Ovary (tissue), 7 donors: ENCODE measurements around a stretch of chr1.

DNA sequence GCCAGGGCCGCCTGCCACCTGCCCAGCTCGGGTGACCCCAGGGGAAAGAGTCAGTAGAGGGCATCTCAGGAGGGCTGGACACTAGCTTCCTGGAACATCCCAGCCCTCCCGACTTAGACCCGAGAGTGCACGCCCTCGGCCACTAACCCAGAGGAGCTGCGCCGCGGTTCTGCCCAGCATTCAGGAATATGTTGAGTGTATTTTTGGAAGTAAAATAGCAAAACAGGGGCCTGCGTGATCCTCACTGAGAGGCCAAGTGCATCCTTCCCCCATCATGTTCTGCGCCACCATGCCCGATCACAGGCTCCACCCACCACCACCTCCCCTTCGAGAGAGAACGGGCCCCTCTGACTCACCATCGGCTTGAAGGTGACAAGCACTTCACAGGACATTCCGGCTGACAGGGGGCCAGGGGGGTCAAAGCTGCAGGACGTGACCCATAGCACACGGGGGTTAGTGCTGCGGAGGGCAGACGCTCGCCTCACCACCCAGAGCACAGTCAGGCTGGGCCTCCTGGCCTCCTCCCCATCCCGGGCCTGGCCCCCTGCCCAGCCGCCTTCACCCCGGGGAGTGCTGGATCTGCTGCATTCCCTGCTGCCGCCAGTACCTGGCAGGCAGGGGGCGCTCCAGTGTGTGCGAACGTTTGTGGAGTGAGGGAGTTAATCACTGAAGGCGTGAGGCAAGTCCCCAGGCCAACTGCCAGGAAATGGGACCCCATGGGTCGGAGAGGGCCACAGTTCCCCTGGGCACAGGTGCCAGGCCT is 40.7 kb upstream of the TMEM52 start:
- PRO-cap, 7 experiments = peak in 2 of 7 experiments; most common minus-strand start position 169 of the sequence (in 2)
- RAMPAGE, long total RNA, 2 experiments = no peak in any of the 2 experiments

DNA sequence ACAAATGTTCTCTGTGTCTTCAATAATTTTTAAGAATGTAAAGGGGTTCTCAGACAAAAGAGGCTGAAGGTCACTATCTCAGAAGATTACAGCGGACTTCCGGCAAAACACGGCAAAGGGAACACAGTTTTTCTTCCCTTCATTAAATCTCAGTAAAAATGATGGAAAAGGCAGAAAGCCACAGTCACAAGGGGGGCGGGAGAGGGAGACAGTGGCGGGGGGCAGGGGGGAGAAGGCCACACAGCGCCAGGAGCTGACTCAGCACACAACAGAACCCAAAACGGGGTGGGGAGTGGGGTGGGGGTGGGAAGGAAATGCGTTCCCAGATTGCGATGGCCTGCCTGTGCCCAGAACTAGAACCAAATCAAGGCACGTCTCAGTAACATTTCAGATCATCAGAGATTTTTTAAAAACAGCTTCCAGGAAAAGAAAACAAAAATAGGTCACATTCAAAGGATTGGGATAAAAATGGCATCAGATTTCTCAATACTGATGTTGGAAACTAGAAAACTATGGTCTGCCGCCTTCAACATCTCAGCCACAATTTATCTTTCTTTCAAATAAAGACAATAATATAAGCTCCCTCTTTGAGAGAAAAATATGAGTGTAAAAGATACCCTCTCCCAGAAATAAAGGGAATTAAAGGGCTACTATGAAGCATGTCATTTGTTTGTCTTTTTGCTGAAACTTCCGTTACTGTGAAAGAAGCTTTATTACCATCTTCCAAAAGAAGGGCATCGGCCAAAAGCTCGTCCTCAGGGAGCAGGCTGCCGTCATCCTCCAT is 13.2 kb downstream of the CFAP74 start:
- PRO-cap, 7 experiments = no peak in any of the 7 experiments
- RAMPAGE, long total RNA, 2 experiments = no peak in any of the 2 experiments

DNA sequence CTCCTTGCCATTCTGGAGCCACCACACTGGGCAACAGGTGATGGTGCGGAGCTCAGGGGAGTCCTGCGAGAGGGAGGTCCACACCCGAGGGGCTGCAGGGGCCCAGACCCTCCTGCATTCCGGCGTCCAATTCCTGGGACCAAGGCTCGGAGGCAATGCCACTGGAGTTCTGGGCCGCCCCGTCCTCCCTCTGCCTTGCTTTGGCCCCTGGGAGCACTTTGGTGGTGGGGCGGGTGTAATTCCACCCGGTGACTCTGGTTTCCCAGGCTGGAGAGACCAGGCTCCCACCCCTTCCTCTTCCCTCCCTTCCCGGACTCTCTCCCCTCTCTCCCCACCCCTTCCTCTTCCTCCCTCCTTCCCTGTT is 1.9 kb downstream of the PRKCZ start:
- PRO-cap, 7 experiments = no peak in any of the 7 experiments
- RAMPAGE, long total RNA, 2 experiments = no peak in any of the 2 experiments

- PRO-cap, 7 experiments = no peak in any of the 7 experiments
- RAMPAGE, long total RNA, 2 experiments = no peak in any of the 2 experiments
Measured at GRCh38 chr1:2073368-2074258, 23.4 kb downstream of the PRKCZ start.

GRCh38 chr1:2167370-2167609 is 27.3 kb downstream of the FAAP20 start:
- PRO-cap, 7 experiments = no peak in any of the 7 experiments
- RAMPAGE, long total RNA, 2 experiments = no peak in any of the 2 experiments

DNA sequence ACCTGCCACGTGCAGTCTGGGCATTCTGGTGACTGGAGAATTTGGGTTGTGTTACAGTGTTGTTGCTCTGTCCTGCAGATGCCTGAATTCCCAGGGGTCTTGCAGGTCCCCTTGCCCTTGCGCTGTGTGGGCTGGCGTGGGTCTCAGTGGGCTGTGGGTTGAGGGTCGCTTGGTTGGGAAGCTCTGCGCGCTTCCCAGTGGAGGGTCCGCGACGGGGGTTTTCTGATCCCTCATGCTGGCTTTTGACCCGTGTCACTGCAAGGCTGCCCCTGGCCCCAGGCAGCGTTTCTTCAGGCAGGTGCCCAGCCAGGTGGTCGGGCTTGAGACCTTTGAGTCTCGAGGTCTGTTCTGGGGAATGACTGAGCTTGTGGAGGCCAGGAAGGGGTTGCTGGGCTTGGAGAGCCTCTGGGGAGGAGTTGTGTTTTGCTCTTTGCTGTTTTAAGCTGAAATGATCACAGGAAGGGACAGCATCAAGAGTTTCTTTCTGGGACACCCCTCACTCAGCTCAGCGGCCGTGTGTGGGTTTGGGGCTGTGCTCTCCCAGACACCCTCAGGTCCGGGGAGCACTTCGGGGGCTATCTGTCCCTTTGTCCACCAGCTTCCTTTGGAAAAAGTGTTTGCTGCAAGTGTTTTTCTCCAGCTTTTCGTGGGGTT is 5.4 kb downstream of the SKI start:
- PRO-cap, 7 experiments = no peak in any of the 7 experiments
- RAMPAGE, long total RNA, 2 experiments = no peak in any of the 2 experiments

GRCh38 chr1:2247734-2248941 is 20.0 kb downstream of the SKI start:
- PRO-cap, 7 experiments = no peak in any of the 7 experiments
- RAMPAGE, long total RNA, 2 experiments = no peak in any of the 2 experiments

DNA sequence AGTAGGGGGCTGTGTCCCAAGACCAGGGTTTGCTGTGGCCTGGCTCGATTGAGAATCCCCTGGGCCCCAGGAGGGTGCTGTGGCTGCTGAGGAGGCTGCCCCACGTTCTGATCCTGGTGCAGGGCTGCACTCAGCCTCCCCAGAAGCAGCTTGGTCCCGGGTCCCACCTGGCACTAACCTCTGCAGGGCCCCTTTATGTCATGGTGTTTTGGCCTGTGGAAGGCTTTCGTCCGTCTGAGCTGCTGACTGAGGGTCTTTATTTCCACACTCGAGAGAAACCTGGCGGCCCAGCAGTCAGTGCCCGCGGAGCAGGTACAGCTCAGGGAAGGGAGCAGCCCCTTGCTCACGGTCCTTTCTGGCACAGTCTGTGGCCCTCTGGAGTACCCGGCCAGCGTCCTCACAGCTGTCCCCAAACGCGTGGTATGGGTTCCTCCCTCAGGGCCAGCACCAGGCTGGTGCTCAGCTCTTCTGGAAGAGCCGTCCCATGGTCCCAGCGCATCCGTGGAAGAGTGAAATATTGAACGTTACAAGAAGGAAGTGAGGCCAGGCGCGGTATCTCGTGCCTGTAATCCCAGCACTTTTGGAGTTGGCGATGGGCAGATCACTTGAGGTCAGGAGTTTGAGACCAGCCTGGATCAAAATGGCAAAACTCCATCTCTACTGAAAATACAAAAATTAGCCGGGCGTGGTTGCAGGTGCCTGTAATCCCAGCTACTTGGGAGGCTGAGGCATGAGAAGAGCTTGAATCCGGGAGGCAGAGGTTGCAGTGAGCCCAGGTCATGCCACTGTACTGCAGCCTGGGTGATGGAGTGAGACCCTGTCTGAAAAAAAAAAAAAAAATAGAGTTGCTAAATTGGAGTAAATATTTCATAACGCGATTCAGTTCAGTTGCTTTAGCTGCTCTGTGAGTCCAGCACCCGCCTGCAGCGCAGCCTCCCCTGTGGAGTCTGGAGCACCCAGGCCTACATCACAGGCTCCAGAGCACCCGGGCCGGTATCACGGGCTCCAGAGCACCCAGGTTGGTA is 24.5 kb downstream of the SKI start:
- PRO-cap, 7 experiments = no peak in any of the 7 experiments
- RAMPAGE, long total RNA, 2 experiments = no peak in any of the 2 experiments

DNA sequence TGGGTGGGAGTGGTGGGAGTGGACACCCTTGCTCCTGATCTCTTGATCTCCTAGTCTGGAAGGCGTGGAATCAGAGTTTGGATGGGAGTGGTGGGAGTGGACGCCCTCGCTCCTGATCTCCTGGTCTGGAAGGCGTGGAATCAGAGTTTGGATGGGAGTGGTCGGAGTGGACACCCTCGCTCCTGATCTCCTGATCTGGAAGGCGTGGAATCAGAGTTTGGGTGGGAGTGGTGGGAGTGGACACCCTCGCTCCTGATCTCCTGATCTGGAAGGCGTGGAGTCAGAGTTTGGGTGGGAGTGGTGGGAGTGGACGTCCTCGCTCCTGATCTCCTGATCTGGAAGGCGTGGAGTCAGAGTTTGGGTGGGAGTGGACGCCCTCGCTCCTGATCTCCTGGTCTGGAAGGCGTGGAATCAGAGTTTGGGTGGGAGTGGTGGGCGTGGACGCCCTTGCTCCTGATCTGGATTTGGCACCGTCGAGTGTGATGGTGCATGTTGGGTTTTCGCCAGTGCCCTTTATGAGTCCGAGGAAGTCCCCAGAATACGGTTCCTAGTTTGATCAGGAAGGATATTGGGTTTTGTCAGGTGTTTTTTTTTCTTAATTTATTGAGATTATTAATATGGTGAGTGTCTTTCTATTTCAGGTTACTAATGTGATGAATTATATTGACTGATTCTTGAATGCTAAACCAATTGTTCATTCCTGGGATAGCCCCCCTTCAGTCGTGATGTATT is 34.2 kb downstream of the SKI start:
- PRO-cap, 7 experiments = no peak in any of the 7 experiments
- RAMPAGE, long total RNA, 2 experiments = no peak in any of the 2 experiments

- PRO-cap, 7 experiments = no peak in any of the 7 experiments
- RAMPAGE, long total RNA, 2 experiments = no peak in any of the 2 experiments
Measured at GRCh38 chr1:2265834-2266571, 37.9 kb downstream of the SKI start.

DNA sequence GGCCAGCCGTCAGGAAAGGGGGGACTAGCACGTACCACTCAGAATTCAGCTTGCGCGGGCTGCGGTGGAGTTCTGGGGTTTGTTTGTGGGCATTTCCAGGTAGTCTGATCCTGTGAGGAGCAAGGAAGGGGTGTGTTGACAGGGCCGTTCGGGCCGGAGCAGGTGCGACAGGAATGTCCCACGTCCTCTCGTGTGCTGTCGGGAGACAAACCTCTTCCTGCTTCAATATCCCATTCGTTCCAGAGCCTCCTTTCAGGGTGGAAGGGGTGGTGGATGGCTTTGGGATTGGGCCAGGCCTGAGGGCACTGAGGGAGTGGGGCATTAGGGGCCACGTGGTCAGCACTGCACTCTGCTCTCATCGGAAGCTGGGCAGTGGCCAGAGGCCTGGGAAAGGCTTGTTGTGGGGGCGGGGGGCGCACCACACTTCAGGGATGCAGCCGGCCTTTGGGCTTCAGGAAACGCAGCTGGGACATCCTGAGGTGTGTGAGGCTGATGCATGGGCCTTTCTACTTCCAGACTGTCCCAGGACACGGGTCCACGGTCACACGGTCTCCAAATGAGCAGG is 39.2 kb downstream of the SKI start:
- PRO-cap, 7 experiments = no peak in any of the 7 experiments
- RAMPAGE, long total RNA, 2 experiments = no peak in any of the 2 experiments

DNA sequence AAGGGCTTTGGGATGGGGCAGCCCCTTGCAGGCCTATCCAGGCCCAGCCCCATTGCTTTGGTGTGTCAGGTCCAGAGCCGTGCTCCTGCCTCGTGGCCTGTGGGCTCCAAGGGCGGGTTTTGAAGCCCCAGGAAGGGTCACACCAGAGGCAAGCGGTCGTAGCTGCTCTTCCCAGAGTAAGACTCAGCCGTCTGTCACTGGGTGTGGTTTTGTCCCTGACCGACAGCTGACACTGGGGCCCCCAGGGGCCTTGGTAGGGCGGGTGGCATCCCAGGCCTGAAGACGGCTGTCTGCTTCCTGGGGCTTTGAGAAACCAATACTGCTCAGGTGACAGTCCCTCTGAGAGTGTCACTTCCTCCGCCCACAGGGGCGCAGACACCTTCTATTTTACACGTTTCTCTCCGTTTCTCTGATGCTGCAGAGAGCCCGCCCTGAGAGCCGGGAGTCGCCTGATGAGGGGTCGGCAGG is 72.2 kb downstream of the SKI start:
- PRO-cap, 7 experiments = no peak in any of the 7 experiments
- RAMPAGE, long total RNA, 2 experiments = no peak in any of the 2 experiments

DNA sequence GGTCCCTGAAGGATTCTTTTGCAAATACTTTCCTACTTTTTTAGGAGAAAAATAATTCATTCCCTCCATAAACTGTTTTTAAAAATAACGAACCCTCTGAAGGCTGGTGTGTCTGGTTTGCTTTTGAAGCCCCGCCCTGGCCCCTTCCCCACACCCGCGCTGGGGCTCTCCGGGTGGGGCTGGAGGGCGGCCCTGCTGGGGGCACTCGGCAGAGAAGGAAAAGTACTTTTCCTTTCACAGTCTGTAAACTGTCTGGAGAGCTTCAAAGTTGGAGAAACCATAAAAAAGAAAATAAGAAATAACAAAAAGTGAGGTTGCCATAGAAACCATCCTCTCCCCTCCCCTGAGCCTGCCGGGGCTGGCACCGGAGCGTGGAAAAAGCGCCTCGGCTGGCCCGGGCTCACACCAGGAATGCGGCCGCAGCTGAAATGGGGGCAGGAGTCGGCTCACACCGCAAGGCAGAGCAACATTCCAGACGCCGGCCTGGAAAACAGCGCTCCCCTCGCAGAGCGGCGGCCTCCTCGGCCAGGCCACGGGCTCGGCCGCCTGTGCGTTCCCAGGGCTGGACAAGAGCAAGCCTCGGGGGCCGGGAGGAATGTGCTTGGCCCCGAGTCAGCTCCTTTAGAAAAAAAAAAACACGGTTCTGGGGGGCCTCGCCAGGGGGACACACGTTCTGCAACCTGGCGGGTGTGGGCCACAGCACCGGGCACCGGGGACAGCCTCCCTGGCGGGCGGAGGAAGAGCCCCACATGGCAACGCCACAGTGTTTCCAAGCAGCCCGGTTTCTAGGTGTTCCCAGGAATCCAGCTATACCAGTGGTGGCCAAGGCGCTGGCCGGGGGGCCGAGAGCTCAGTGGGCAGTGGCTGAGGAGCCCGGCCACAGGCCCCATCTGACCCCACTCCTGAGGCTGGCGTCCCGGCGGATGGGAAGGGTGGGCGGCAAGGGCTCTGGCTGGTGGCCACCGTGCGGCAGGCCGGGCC is 69.1 kb downstream of the MORN1 start:
- PRO-cap, 7 experiments = peak in 6 of 7 experiments; most common plus-strand start position 474 of the sequence (in 6); most common minus-strand start position 413 of the sequence (in 6)
- RAMPAGE, long total RNA, 2 experiments = no peak in any of the 2 experiments

DNA sequence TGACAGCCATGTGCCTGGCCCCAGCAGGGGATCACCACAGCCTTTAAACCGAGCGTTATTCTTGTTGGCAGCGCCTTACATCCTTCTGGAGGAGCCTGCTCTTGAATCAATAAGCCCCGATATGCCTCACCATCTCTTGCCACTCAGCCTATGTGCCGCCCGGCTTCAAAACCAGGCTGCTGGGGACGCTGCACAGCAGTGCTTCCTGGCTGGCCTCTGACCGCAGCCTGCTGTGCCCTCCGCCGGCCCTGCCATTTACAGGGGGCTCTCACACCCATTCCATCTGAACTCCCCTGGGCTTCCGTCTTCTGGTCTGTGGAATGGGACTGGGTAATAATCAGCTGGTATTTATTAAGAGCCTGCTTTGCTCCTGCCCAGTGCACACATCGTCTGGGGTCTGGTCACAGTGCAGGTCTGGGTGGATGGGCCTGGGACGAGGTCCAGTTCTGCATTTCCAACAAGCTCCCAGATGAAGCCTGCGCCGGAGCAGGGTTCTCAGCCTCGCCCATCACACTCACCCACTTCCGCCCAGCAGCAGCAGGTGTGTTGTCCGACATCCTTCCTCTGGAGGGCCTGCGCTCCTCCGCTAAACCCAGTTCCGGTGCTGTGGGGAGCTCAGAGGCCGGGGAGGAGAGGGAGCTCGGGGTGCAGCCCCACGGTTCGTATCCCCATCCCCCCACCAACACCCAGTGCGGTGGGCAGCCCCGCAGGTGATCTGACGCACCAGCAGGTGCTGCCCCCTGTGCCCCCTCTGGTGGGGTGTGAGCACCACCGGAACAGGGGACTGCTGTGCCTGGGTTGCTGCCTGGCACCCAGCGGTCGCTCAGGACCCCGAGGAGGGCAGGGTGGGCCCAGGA is 3.2 kb upstream of the PEX10 start:
- PRO-cap, 7 experiments = no peak in any of the 7 experiments
- RAMPAGE, long total RNA, 2 experiments = no peak in any of the 2 experiments

GRCh38 chr1:2508308-2509065 is 17.9 kb downstream of the PANK4 start:
- PRO-cap, 7 experiments = no peak in any of the 7 experiments
- RAMPAGE, long total RNA, 2 experiments = no peak in any of the 2 experiments

GRCh38 chr1:2525424-2525885 is 941 bp downstream of the PANK4 start:
- PRO-cap, 7 experiments = no peak in any of the 7 experiments
- RAMPAGE, long total RNA, 2 experiments = no peak in any of the 2 experiments

DNA sequence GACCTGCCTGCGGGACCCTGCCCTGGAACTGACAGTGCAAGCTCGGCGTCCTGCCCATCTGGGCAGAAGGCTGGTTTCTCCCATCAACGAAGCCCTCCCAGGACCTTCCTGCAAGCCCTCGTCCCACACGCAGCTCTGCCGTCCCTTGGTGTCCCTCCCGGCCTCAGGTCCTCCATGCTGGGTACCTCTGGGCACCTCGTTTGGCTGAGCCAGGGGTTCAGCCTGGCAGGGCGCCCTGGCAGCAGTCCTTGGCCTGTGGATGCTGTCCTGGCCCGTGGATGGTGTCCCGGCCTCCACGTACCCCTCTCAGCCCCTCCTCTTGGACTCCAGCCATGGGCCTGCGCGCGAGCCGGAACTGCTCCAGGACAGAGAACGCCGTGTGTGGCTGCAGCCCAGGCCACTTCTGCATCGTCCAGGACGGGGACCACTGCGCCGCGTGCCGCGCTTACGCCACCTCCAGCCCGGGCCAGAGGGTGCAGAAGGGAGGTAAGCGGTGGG is 3.4 kb downstream of the TNFRSF14 start:
- PRO-cap, 7 experiments = no peak in any of the 7 experiments
- RAMPAGE, long total RNA, 2 experiments = no peak in any of the 2 experiments

- PRO-cap, 7 experiments = no peak in any of the 7 experiments
- RAMPAGE, long total RNA, 2 experiments = no peak in any of the 2 experiments
Measured at GRCh38 chr1:2583262-2584148, 3.1 kb upstream of the PRXL2B start.

- PRO-cap, 7 experiments = no peak in any of the 7 experiments
- RAMPAGE, long total RNA, 2 experiments = no peak in any of the 2 experiments
Measured at GRCh38 chr1:2631177-2631892, 1.5 kb downstream of the MMEL1 start.

DNA sequence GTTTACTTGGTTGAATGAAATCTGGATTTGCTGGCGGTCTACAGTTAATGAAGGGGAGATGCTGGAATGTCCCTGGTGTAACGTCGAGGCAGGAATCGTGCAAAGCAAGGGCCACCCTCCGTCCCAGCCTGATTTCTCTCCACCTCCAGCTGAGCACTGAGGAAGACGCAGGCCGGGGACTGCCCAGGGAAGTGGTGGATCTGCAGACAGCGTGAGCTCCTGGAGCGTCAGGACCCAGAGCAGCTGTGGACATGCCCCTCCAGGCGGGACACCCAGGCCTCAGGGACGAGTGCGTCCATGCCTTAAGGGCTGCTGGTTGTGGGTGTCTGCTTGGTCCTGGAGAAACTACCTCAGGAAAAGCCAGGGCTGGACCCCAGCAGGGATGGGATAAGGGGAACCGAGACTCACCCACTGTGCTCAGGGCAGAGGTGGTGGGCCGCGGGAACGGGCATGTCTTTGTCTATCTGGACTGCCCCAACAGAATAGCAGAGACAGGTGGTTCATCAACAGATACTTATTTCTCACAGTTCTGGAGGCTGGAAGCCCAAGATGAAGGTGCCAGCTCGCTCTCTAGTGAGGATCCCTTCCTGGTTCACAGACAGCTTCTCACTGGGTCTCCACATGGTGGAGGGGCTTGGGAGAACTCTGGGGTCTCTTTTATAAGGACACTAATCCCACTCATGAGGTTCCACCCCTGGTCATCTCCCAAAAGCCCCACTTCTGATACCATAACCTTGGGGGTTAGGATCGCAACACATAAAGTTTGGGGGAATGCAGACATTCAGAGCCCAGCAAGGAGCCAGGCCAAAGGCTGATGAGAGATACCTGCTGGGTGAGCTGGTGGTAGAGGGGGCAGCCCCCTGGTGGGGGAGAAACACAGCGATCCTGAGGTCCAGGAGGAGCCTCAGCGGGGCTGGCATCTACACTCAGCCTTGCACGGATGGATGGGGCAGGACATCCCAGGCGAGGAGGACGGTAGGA is 5.9 kb upstream of the MMEL1 start:
- PRO-cap, 7 experiments = no peak in any of the 7 experiments
- RAMPAGE, long total RNA, 2 experiments = start-site peak on the minus strand in 1 of 2 experiments, centred at position 498 of the sequence, 6 reads per replicate